Calu3 (cell line): ENCODE data around the gene UNCX.

- PRO-cap: no peak
Measured at GRCh38 chr7:962662-962872, 8.1 kb upstream of the ADAP1 start.

DNA sequence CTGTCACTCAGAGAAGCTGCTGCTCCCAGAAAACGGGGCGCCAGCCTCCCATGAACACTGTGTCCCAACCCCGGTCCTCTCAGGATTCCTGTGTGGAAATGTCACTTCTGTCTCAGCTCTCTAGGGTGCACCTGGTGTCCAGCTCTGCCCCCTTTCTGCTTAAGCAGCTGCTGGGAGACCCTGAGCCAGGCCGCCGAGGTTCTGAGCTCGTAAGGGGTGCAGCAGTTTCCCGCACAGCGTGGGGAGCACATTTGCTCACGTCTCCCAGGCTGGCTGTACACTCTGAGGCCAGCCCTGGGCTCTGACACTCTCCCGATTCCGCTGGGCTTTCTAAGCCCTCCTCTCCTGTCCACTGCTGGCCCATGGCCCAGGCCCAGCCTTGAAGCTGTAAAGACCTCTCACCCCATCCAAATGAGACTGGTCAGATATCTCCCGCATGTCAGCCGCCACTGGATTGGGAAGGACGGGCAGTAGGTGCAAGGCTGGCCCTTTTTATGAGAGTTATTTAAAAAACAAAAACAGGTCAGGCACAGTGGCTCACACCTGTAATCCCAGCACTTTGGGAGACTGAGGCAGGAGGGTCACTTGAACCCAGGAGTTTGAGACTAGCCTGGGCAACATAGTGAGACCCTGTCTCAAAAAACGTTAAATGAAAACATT is 7.0 kb downstream of the GPR146 start:
- PRO-cap: no peak

- PRO-cap: no peak
Measured at GRCh38 chr7:1092765-1093568, 5.1 kb downstream of the GPER1 start.

- PRO-cap: unidirectional peak, plus-strand start at chr7:1211411
Measured at GRCh38 chr7:1210744-1211680, 21.7 kb upstream of the UNCX start.

- PRO-cap: no peak
Measured at GRCh38 chr7:1232613-1233006, at the start of gene UNCX. TSS of gene UNCX (plus strand) at chr7:1232872.

DNA sequence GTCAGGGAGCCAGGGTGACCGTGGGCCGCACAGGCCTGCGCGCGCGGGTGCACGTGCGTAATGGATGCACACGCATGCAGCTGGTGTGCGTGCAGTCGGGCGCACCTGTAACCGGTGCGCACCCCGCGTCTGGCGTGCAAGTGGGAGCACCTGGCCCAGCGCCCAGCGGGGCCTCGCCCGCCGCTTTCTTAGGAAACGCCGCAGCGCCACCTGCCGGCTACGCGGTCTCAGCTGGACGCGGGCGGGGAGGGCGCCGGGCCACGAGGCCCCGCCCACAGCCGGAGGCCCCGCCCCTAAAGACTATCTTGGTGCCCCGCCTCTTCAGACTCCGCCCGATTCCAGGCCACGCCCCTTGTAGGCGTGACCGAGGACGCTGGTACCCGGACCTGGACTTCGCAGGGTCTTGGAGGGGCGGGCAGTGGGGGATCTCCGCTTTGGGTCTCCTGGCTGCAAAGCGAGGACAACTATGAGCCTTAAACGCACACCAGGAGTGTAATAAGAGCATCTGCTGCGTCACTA is 46.4 kb downstream of the MICALL2 start:
- PRO-cap: no peak

DNA sequence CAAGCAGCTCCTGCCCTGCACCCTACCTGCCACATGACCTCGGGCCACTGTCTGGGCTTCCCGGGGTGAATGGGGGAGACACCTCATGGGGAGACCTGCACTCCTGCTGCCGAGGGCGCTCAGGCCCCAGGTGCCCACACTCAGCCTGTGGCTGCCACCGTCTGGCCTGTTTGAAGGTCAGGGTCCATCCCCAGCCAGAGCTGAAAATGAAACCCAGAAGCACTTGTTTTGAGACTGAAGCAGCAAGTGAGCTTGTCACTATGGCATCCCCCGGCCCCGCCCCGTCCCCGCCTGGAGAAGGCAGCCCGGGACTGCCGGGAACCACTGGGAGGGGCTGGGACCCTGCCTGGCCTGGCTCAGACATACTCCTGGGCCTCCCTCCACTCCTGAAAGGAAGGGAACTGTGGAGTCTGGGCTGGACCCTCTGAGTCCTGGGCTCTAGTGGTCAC is 7.4 kb upstream of the MICALL2 start:
- PRO-cap: bidirectional peak, plus-strand start at position 327 of the sequence, minus-strand start at position 168 of the sequence

GRCh38 chr7:1467101-1467997 is 8.1 kb upstream of the MICALL2 start:
- PRO-cap: no peak

DNA sequence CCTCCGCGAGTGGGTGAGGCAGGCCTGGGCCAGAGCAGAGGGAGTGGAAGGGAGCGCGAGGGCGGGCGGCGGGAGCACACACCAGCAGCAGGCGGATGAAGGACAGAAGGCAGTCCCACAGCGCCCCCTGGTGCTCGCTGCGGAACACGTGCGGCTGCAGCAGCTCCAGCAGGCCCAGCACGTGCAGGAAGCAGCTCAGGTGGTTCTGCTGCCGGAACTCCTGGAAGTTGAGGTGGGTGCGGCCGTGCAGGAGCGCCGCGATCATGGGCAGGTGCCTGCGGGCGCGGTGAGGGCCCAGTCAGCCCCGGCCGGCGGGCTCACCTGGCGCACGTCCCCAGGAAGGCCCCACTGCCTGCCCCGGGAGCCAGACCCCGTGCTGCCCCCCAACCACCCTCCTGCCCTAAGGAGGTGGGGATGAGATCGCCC is 14.8 kb upstream of the MICALL2 start:
- PRO-cap: no peak

- PRO-cap: no peak
Measured at GRCh38 chr7:1512655-1513152, 8.5 kb upstream of the INTS1 start.

- PRO-cap: no peak
Measured at GRCh38 chr7:1553376-1554087, 2.5 kb downstream of the TMEM184A start.

- PRO-cap: no peak
Measured at GRCh38 chr7:1749799-1750552, 79.9 kb downstream of the ELFN1 start.

- PRO-cap: no peak
Measured at GRCh38 chr7:1844945-1845765, 175.1 kb downstream of the ELFN1 start.

- PRO-cap: no peak
Measured at GRCh38 chr7:1861074-1861416, 191.0 kb downstream of the ELFN1 start.

GRCh38 chr7:1923682-1924134 is 253.6 kb downstream of the ELFN1 start:
- PRO-cap: no peak

GRCh38 chr7:1927750-1928311 is 257.8 kb downstream of the ELFN1 start:
- PRO-cap: no peak

- PRO-cap: no peak
Measured at GRCh38 chr7:1932713-1933290, 262.7 kb downstream of the ELFN1 start.

- PRO-cap: no peak
Measured at GRCh38 chr7:1936274-1936962, 266.3 kb downstream of the ELFN1 start.

DNA sequence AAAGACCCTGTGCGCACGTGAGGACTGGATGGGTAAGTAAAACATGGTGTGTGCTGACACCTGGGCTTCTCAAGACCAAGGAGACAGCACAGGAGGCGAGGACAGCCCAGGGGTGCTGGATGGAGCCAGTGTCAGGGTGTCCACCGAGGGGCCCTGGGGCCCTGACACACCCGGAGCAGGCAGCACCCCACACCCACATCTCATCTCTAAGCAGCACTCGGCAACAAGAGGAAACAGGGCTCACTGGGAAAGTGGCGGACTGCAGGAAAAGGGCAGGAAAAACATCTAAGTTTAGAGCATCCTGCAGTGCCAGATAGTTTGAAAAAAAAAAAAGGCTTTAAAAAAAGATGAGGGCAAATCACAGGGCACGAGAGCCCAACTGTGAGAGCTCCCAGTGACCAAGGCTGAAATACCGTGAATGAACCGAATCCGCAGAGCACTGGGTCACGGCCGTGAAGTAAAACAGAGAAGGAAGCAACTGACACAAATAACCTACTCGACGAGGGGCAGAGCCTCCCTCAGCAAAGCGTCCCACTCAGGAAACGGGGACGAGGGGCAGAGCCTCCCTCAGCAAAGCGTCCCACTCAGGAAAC is 120.1 kb downstream of the MAD1L1 start:
- PRO-cap: no peak

GRCh38 chr7:2115487-2115980 is 117.2 kb downstream of the MAD1L1 start:
- PRO-cap: no peak